Temporal lobe (tissue), 2 donors: ENCODE data around the genes GTF2A1L and CHAC2.

GRCh38 chr2:46311123-46311673, 14.0 kb downstream of the EPAS1 start:
- RAMPAGE, long total RNA, result no peak

- RAMPAGE, long total RNA, result no peak
Observed at GRCh38 chr2:46311809-46312483, 14.7 kb downstream of the EPAS1 start.

DNA sequence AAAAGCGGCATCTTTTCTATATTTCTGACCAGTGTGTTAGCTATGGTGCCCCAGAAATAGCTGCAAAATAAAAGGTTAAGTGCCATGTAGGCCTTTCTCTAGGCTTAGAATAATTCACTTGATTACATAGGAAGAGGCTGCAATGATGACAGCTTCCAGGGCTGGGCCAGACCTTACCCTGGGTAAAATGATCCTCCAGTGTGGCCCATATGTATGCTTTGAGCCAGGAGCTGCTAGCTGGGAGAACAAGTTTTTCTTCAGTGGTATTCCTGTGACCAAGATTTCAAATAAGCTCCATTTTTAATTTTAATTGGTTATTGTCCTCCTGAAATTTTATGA, 21.8 kb downstream of the EPAS1 start:
- RAMPAGE, long total RNA, result no peak

DNA sequence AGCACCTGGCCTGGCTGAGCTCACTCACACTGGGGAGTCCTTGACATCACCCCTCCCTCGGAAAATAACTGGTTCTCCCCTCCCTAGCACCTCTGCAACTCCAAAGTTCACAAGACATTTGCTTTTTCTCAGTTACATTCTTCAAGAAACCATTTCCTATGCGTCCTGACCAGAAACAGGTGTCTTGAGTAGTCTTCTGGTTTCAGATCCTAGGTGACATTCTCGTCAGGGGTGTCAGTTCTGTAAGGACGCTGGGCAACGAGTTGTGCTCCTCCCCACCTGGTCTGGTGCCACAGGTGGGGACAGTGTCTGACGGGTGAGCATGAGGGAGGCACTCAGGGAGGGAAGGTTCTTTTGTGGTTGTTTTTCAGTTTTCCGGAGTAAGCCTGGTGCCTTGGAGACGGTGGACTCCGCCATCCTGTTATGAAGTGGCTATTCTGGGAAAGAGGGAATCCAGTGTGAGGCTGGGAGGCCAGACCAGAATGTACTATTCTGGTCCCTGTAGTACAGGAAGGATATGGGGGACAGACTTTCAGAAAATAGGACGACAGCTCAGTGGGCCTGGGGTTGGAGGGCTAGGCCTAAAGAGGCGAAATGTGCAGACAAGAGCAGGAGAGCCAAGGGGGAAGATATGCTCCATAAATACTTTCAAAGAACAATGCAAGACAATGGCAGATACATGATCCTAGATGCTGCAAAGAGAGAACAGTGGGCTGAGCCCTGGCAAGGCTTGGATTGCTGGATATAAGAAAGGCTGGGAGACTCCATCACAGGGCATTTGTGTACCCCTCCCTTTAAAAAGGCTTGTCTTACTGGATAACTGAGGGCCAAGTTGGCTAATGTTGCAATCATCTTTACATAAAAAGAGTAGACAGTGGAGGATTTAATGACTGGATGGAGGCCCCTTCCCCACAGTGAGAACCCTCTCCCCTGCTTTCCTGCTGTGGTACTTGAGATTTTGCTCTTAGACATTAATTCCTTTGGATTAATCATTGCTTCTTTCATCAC, 50.7 kb downstream of the EPAS1 start:
- RAMPAGE, long total RNA, result no peak

GRCh38 chr2:46382863-46383186, 85.6 kb downstream of the EPAS1 start:
- RAMPAGE, long total RNA, result no peak

DNA sequence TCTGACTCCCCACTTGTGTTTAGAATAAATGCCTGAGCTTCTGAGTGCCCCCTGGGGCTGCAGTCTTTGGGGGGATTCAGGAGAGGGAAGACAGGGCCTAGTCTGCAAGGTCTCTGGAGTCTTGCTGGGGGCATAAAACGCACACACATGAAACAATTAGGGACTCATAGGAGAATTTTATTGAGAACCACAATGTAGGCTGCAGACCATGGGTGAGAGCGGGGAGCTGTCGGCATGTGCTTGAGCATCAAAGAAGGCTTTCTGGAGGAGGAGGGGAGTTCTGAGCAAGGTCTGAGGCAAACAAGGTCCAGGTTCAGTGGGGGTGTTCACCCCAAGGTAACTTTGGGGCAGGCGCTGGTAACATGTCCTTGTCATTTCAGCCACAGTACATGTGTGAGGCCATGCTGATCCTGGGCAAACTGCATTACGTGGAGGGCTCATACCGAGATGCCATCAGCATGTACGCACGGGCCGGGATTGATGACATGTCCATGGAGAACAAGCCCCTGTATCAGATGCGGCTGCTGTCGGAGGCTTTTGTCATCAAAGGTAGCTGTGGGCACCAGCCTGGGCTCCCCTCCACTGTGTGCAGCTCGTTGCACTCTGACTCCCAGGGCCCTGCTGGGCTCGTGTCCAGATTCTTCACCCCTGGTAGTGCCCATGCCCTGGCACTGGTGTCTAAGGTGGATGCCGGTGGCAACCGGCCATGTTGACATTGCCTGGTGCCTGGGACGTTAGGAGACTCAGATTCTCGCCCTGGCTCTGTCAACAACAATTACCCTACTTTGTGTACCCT, 15.6 kb downstream of the TTC7A start:
- RAMPAGE, long total RNA, result no peak

DNA sequence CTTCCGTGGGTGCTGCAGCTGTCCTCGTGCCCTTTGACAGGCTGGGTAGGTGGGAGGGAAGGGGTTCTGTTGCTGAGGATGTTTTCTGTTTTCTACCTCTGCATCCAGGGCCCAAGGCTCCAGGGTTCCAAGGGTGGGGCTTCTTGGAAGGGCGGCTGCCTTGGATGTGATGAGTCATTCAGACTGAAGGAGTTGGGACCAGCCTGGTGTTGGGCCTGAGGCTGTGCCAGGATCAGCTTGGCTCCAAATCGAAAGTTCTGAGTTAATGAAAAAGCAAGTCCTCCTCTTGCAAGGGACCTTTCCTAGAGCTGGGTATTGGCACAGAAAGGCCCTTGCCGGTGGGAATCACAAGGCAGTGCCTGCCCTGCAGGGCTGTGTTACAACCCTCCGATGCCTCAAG, 26.9 kb downstream of the TTC7A start:
- RAMPAGE, long total RNA, result no peak

DNA sequence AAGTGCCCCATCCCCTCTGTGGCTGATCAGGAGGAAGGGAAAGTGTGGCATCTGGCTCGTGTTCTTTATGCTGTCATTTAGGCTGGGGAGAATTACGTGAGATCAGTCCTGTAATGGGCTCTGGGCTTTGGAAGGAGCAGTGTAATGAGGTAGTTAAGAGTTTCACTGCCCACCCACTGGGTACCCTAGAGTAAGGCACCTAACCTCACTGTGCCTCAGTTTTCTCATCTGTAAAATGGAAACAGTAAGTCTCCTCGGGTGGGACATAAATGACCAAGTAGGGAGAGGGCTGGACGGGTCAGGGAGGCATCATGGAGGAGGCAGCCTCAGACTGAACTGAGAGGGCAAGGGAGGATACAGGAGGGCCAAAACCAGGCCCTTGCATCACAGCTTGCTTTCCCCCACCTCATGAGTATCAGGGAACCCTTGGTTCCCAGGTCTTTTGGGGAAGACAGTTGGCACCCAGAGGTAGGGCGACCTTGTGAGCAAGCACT, 71.9 kb downstream of the TTC7A start:
- RAMPAGE, long total RNA, result no peak

DNA sequence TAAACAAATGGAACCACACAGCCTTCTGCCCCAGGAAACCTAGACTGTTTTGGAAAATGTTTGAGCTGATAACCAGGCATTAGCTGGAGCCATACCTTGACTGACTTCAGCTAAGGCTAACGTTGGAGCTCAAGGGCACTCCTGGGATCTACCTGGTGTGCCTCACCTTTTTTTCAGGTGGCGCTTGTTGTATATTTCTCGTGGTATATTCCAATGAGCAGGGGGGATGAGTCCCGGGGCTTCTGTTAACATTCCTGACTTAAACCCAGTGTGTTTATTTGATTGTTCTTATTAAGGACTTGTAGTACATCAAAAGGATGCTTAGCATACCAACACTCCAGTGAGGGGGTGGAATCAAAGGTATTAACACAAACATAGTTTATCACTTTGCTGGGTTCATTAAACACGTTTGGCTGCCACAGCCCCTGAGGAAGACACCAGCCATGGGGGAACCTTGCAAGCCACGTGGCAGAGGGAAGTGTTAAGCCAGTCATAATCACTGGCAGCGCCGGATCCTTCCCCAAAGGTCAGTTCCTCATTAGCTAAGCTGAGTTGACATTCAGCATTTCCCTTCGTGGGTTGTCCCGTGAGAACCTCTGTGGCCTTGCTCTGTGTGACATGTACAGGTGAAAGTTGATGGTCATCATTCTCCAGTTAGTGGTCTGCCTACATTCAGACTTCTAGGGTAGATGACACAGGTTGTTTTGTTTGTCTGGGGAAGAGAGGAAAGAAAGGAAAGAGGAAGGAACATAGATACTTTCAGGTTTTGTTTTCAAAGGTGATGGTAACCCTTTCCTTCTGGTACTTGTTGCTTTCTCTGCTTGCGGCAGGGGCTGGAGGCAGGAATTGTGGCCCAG, 94.1 kb downstream of the TTC7A start:
- RAMPAGE, long total RNA, result no peak

- RAMPAGE, long total RNA, result no peak
Observed at GRCh38 chr2:47066195-47066328, 89.0 kb downstream of the STPG4 start.

DNA sequence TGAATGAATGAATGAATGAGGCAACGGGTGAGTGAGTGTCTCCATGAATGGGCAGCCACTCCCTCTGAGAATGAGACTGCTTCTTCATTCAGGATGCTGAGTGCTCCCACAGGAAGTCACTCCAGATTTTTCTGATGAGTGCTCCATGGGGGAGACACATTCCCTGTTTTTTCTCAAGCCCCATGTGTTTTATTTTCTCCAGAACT, 93.6 kb upstream of the CALM2 start:
- RAMPAGE, long total RNA, result no peak

DNA sequence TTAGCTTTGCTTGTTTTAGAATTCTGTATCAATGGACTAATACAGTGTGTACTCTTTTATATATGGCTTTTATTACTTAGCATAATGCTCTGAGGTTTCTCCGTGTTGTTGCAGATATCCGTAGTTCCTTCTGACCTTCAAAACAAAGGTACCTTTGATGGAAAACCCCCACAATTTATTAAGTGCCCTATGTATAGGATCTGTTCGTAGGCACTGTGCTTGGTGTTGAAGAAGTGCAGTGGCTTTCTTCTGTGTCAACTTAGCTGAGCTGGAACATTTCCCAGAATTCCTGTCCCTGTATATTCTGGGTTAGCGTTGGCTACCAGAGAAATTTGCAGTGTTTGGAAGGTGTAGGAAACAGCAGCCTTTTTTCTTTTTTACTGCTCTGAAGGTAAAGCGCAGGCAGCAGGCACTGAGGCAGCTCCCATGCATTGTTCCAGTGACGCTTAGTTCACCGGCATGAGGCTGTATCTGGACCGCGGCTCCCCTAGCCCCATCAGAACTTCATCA, 22.4 kb upstream of the EPCAM start:
- RAMPAGE, long total RNA, result no peak

GRCh38 chr2:48617521-48617958, at the start of gene GTF2A1L:
Gene GTF2A1L, plus strand, starts transcription at chr2:48617856.
- RAMPAGE, long total RNA, result no peak

DNA sequence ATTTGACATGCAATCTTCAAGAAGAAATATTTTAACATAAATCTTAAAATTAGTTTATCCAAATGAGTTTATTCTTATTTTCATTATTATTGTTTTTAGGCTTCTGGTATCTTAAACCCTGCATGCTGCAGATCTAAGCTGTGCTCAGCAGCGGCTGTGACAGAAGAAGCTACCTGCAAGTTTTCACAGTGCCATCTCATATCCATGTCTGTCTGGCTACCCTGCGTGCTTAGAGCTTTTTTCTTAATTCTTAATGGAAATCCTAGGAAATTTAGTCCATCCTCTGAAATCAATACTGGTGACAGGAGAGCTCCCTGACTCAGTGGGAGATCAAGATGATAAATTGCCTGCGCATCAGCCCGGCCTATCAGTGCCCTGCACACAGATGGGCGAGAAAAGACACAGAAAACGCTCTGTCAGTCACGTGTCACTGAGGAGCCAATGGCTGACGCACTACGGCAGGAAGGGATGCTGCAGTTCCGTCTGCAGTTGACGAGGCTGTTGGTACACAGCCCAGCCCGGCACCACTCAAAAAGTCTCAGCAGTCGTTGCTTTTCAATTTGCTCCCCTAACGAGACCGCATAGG, 819.6 kb upstream of the FSHR start:
- RAMPAGE, long total RNA, result no peak

DNA sequence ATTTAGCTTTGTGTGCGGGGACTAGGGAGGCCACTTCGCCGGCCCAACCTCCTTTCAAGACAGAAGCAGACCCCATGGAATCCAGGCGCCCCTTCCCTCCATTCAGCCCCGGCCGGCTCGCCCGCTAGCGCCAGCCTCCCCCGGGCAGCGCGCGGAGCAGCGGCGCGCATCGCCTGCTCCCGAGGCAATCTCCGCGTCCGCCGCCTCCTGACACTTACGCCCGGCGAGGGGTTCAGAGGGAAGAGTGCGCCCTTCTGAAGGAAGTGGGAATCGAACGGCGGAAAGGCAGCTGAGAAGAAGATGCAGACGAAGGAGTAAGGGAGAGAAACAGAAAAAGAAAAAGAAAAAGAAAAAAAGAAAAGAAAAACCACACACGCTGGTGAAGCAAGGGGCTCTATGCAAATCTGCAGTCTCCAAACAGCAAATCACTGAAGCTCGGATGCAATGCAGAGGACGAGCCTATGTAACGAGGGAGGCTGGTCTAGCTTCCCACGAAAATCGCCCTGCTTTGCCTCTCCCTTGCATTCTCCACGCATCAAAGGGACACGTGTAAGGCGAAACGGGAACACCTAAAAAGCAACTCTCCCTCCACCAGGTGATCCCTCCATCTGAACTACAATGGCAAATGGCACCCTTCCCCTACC, 684.4 kb downstream of the NRXN1 start:
- RAMPAGE, long total RNA, result no peak

DNA sequence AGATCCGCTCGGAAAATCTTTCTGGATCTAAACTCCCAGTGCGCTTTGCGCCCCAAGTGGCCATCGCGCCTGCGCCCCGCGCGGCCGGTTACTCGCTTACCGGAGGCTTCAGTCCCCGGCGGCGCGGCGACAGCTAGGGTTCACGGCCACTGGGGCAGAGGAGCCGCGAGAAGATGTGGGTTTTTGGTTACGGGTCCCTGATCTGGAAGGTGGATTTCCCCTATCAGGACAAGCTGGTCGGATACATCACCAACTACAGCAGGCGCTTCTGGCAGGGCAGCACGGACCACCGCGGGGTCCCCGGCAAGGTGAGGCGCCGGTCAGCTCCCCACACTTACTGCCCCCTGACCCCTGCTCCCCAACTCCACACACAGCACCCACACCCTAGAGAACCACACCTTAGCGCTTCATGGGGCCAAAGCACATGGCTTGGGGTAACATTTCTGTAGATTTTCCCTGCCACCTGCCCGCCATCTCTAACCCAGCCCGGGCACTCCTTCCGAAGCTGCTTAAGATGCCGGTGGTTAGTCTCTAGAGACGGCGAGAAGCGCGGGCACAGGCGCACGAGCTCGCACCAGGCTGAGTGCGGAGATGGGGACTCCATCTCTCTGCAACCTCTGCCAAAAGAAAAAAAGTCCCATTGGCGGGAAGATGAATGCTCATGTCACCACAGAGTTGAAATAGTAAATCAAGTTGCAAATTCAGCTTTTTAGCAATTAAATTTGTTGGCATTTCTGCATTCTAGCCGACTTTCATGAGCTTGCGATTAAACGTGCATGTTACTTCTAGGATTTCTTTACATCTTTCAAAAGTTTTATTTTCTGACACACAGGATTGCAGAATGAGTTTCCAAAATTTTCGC, at the start of gene CHAC2:
Gene CHAC2 (plus strand): TSS at position 91 of the 862 bp plus-strand sequence.
- RAMPAGE, long total RNA, result no peak

DNA sequence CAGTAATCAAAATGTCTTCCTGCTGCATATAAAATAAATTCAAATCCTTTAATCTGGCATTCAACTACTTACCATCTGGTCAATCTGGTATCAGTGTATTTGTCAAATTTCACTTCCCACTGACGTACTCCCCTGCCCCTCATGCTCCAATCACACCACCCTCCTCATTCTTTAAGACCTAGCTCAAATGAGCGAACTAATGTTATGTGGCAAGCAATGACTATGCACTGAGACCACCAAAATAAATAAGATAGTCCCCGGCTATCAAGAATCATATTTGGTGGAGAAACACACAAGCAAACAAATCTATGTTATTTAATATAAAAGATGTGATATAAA, 6.6 kb downstream of the ASB3 start:
- RAMPAGE, long total RNA, result no peak

GRCh38 chr2:53787674-53787936, 761 bp downstream of the ERLEC1 start:
- RAMPAGE, long total RNA, result no peak

DNA sequence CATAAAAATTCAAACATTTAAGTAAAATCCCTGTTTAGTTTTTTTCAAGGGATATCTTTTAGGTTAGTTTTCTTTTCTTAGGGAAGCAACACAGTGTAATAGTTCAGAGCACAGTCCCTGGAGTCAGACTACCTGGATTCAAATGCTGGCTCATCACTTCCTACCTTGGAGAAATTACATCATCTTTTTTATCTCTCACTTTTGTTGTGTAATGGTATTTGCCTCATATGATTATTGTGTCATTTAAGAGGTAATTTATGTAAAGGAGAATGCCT, 26.2 kb downstream of the ERLEC1 start:
- RAMPAGE, long total RNA, result no peak

GRCh38 chr2:53864868-53865582, 5.3 kb upstream of the GPR75 start:
- RAMPAGE, long total RNA, result no peak